Ascending aorta (tissue), 1 donor: ENCODE results near the genes DDX53, SUPT20HL1 and DCAF8L2.

- PRO-cap, result no peak
Observed at GRCh38 chrX:22105367-22105798, 73.3 kb downstream of the PHEX start.

- PRO-cap, result no peak
Observed at GRCh38 chrX:22999448-23000052, at the start of gene DDX53. Gene DDX53 (plus strand): TSS chrX:22999960.

DNA sequence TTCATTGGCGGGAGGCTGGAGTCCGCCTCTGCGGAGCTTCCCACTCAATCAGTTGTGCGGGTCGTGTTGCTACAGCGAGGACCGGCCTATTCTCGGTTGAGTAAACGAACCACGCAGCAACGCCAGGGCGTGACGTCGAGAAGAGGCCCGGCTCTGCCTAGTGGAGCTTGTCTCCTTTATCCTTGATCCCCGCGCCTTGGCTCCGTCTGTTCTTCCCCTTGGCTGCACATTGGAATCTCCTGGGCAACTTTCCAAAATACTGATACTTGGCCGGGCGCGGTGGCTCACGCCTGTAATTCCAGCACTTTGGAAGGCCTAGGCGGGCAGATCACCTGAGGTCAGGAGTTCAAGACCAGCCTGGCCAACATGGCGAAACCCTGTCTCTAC, 261 bp upstream of the ACOT9 start:
- PRO-cap, result bidirectional peak, plus-strand start at position 55 of the sequence, minus-strand start outside the sequence

GRCh38 chrX:23804522-23804822, 21.5 kb downstream of the SAT1 start:
- PRO-cap, result no peak

DNA sequence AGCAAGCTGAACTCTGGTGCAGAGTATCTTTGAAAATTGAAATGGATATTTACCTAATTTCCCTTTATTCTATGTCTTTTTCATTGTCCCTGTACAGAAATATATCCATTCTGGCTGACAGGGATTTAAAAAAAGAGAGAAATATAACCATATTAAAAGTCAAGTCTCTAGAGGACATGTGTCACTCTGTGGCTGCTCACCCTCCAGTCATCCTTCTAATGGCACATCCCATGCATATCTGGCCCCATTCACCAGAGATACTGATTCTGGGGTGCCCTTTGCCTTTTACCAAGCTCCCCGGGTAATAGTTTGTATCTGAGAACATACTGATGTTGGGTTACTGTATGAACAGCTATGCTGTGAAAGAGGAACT, 55.9 kb downstream of the SAT1 start:
- PRO-cap, result no peak

DNA sequence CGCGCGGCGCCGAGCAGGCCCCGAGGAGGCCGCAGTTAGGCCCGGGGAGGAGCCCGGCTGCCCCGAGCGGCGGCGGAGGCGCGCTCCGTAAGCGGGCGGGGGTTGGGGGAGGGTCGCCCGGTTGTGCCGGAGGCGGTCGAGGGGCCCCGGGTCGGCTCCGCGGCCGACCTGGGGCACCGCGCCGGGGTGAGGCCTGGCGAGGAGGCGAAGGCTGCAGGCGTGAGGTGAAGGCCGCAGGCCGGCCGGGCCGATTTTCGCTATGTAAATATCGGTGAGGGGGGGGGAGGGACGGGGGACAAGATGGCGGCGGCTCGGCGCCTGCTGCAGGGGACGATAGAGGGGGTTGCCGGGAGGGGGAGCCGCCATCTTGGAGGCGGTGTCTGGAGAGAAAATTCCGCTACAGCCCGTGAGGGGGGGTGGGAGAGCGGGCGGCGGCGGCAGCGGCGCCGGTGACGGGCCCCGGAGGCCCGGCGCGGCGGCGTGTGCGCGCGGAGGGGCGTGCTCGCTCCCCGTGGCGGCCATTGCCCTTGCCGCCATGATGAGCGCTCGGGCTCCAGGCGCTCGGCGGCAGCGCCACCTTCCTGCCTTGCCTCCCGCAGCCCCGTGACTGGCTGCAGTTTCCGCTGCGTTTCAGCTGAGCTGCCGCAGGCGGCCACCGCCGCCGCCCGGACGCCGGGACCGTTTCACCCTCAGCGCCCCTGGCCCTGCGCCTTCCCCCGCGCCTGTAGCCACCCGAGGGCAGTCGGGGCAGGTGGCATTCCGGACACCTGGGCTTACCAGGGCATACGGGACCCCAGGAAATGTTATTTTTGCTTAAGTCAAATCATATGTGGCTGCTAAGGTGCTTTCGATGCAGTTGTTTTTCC, 611 bp downstream of the ZFX start:
- PRO-cap, result no peak

GRCh38 chrX:24180914-24181586, 31.5 kb downstream of the ZFX start:
- PRO-cap, result no peak

DNA sequence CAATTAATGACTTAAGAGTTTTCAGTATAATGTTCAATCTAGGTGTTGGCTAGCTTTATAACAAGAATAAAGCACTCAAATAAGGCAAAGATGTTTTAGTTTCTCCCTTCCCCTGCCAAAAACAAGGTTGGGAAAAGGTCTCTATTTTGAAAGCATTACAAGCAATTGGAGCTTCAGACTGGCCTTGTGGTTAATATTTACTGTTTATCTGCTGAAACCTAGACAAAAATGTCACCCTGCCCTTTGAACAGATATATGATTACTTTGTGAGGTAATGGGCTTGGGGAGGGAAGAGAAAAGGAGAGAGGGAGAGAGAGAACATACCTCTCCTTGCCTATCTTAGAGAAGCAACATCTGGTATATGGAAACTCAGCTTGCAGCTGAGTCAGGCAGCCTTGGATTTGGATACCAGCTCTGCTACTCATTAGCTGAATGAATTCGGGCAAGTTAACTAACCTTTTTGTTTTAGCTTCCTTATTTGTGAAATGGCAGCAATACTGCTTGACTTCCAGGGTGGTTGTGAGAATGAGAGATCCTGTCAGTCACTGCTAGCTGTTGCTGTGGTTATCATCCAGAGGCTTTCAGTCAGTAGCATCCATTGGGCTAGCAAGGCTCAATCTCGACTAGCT, 41.0 kb downstream of the ZFX start:
- PRO-cap, result no peak

DNA sequence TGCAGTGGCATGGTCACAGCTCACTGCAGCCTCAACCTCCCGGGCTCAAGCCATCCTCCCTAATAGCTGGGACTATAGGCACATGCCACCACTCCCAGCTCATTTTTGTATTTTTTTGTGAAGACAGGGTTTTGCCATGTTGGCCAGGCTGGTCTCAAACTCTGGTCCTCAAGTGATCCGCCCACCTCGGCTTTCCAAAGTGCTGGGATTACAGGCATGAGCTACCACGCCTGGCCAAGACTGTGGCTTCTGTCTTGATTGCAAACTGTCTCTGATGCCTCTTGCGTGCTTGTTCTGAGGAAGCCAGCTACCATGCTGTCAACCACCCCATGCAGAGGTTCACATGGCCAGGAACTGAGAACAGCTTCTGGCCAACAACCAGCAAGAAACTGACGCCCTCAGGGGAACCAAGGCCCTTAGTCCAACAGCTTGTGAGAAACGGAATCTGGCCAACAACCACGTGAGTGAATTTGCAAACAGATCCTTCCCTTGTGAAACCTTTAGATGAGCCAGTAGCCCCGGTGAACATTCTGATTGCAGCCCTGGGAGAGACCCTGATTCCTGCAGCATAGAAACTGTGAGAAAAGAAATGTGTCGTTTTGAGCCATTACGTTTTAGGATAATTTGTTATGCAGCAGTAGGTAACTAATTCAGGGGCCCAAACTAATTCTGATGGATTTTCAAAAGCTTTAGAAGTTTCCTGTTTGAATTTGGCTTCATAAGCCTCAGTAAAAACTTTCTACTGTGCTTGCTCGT, 71.1 kb downstream of the SUPT20HL2 start:
- PRO-cap, result no peak

- PRO-cap, result no peak
Observed at GRCh38 chrX:24360324-24360923, at the start of gene SUPT20HL1. Gene SUPT20HL1 (plus strand): TSS chrX:24360639.

DNA sequence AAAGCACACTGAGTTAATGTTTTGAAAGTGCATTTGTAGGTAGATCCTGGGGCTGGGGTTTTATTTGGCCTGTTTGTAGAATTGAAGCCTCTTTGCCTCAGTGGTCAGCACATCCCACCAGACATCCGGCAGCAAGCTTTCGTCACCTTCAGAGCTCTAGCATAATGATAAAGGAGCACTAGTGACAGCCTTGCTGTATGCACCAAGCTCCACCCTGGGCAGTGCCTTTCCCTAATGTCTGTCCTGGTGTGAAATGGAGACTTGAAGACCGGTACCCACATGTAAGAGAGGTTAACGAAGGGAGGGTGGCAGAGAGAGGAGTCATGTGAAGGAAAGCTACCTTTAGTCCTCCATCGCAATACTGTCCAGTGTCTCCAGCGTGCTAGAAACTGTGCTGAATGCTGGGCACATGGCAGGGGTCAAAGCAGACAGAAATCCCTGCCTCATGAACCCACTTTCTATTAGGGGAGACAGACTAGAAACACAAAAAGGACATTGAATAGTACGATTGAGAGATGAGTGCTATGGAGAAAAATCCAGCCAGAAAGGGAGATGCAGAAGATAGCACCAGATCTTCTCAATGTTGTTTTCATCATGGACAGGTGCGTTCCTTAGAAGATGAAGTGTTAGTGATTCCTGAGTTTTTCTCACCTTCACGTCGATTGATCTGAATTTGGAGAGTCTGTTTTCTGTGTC, 80.5 kb downstream of the PDK3 start:
- PRO-cap, result no peak

GRCh38 chrX:24546401-24546757, 81.3 kb downstream of the PDK3 start:
- PRO-cap, result no peak

DNA sequence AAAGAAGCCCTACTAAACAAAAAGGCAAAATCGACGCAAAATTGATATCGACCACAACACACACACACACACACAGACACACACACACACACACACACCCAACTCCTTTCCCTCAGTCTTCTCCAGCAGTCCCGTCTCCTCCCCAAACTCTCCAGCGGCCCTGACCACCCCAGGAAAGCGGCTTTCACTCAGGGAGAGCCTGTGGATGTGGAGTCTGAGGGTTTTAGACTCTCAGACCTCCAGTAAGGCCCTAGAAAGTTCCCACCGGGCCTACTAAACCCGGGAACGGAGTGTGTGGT, 14.0 kb downstream of the ARX start:
- PRO-cap, result no peak

DNA sequence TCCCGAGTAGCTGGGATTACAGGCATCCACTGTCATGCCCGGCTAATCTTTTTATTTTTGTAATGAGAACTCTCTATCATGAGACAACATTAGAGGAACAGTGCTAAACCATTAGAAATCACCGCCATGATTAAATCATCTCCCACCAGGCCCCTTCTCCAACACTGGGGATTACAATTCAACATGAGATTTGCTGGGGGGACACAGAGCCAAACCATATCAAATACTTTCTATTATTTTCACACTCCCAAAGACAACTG, 336.4 kb upstream of the ARX start:
- PRO-cap, result no peak

DNA sequence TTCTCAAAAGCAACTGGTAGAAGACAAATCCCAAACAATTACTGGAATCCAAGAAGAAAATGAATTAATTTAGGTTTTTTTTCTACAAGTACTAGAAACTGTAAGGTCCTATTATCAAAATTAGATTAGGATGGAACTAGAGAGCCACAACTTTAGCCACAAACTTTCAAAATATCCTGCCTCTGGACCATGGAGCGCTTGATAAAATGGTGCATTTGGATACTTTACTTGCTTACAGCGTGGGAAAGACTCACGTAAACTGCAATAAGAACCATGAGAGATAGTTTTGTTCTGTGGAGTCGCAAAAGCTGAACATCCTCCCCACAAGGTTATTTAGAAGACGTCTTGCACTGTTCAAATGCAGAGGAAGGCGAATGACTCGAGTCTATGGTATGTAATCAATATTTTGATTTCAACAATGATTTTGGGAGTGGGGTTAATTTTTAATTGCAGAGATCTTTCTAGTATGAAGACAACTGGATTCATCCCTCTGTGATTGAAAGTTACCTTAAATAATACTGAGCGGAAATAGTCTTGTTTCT, at the start of gene DCAF8L2:
Gene DCAF8L2 (plus strand): TSS at position 294 of the 542 bp plus-strand sequence.
- PRO-cap, result no peak

GRCh38 chrX:28586842-28587211, 419 bp upstream of the IL1RAPL1 start:
- PRO-cap, result no peak

- PRO-cap, result no peak
Observed at GRCh38 chrX:28659378-28659733, 72.1 kb downstream of the IL1RAPL1 start.

GRCh38 chrX:30142326-30142560, 73.1 kb upstream of the MAGEB2 start:
- PRO-cap, result unidirectional peak, plus-strand start at chrX:30142423

DNA sequence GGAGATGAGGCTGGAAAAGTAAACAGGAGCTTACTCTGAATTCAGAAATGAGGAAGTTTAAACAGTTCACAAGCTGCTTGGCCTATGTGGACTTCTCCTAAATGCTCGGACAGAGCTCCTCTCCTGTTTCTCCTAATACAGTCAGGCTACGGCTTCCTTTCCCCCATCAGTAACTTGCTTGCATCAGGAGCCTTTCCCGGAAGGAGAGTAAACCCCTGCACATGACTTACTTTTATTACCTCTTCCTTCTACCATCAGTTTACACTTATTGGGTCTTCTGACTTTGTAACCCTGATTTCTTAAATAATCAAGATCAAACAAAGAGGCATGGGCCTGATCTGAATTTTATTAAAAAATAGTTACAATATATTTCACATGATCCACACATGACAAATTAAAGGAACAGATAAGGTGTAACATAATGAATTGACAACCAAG, 14.7 kb upstream of the GK start:
- PRO-cap, result no peak

GRCh38 chrX:31993644-31994029, 921.8 kb upstream of the FTHL17 start:
- PRO-cap, result no peak